ENCODE results near the gene CDC42BPG.

DNA sequence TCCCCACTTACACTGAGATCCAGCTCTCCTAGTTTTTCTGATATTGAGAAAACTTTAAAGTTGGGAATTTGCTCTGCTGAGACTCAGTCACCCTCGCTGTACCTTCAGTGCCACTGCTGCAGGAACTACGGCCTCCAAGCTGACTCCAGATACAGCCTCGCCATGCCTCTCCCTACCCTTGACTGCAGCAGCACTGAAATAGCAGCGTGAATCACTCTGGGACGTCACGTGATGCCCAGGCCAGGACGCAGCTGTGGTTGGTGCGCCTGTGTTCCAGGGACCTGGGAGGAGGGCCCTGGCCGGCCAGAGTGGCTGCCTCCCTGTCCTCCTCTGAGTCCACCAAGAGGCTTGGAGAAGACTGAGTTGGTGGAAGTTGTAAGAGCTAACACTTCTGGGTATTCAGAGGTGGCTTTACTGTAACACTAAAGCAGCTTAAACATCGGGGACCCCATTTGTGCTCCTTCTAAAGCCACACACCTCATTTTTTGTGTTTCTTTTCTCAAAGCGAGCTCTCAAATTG is 4.4 kb upstream of the STIP1 start:
- PRO-cap: bidirectional peak, plus-strand start at position 339 of the sequence, minus-strand start at position 184 of the sequence

- PRO-cap: no peak
Measured at GRCh38 chr11:64205536-64206061, 922 bp upstream of the FERMT3 start.

DNA sequence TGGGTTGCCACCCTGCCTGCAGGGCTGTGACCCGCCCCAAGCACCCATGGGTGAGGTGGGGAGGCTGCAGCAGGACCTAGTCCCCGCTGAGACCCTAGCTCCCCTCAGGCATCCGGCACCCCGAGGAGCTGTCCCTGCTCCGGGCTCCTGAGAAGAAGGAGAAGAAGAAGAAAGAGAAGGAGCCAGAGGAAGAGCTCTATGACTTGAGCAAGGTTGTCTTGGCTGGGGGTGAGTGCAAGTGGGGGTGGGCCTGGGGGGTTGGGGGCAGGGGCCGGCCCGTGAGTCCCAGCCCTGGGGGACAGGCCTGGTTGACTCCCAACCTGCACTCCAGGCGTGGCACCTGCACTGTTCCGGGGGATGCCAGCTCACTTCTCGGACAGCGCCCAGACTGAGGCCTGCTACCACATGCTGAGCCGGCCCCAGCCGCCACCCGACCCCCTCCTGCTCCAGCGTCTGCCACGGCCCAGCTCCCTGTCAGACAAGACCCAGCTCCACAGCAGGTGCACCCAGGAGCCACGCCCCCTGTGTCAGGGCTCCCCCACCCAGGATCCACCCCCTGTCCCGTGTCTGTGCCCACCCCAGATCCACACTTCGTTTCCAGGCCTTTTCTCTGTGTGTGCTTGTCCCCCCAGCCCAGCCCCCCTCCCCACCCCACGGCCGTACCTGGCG is 4.6 kb downstream of the FERMT3 start:
- PRO-cap: no peak

- PRO-cap: no peak
Measured at GRCh38 chr11:64314892-64315507, 2.4 kb downstream of the TRMT112 start.

- PRO-cap: unidirectional peak, minus-strand start at chr11:64342532; unidirectional peak, minus-strand start at chr11:64342613; unidirectional peak, minus-strand start at chr11:64342682
Measured at GRCh38 chr11:64342446-64343099, 2.6 kb downstream of the CCDC88B start.

- PRO-cap: no peak
Measured at GRCh38 chr11:64348323-64349125, 8.5 kb downstream of the CCDC88B start.

- PRO-cap: bidirectional peak, plus-strand start at chr11:64566794, minus-strand start at chr11:64566662
Measured at GRCh38 chr11:64566230-64567112, 10.7 kb downstream of the SLC22A11 start.

- PRO-cap: no peak
Measured at GRCh38 chr11:64637210-64637685, 46.2 kb downstream of the SLC22A12 start.

GRCh38 chr11:64760459-64760946 is 729 bp upstream of the PYGM start:
- PRO-cap: no peak

DNA sequence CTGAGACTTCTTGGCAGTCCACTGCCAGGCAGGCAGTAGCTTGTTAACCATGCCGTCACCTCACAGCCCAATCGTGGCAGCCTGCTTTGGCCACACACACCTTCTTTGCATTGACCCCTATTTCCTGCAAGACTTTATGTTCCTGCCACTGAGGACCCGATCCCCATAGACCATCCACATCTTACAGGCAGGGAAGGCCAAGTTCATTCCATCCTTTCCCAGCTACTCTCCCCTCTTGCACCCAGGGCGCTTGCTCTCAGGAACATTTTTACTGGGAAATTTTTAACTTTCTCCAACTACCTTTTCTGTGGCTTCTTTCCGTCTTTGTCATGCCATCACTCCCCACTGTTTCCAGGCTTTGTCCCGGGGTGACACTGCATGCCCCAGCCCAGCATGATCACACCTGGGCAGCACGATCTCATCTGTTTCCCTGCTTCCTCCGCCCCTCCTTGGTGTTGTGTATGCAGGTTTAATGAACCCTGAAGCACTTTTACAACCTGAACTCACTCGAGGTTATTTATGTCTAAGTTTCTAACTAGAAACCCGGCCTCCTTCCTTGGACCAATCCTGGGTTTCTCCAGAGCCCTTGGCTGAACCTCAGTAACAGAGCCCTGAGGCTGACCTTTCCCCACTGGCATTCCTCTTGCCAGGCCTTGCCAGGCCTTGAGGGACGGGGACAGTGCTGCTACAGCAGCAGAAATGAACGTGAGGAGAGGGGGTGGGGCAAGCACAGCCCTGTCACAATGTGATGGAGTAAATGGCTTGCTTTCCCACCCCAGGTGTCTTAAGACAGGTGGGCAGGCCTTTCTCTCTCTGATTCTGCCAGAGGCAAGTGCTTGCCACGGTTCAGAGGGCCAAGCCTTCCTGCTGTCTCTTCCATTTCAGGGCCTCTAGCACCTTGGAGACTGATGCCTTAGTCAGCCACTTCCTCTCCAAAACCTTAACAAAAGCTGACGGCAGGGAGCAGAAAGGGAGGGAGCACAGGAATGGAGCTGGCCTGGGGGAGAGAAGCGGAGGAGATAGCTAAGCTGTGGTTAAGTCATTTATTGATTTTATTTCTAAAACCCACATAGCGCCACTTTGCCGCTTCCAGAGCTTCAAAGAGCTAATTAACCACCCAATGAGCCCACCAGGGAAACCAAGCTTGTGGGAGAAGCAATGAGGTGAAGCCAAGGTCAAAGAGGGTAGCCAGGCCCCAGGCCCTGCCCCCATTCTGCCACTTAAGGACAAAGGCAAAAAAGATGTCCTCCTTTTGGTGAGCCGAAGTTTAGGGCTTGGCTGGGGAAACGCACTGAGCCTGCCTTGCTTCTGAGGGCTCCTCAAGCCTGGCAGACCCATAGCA is 3.1 kb upstream of the PYGM start:
- PRO-cap: no peak

DNA sequence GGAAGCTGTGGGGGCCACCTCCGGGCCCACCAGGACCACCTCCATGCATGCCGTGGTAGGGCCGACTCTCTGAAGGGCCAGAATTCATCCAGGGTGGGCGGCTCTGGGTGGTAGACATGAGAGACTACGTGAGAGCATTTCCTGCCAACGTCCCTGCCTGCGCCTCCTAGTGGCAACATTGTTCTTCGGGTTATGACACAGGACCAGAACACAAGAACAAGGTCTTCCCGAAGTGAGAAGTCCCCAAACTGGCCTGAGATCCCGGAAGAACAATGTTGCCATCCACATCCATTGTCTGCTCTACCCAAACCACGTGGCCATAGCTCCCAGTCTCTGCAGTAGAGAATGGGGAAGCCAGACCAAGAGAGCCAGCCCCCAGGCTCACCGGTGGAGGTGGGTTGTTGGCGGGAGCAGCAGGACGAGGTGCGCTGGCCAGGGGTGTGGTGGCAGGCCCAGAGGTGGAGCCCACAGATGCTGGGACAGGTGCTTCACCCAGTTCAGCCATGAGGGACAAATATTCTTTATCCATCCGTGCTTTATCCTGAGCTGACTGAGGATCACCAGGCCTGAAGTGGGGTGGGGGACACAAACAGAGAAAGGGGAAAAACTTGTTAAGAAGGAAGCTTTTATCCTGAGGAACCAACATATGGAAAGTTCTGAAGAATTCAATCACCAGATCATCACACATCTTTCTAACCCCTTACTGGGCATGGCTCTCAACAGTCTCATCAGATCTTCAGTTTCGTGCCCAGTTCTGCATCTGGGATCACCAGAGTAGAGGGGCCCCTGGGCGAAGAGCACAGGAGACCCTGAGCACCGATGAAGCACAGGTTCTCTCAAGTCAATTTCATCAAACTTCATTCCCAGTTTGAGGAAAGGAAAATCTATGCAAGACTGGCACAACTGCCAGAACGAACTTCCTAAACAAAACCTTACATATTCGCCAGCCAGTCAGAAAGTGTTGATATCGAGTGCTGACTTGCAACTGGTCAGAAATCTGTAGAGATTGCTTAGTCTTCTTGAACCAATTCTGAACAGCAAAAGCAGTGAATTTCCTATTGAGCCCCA is 8.3 kb upstream of the PYGM start:
- PRO-cap: no peak

GRCh38 chr11:64769879-64771119 is 8.0 kb downstream of the SF1 start:
- PRO-cap: no peak

GRCh38 chr11:64773954-64774336 is 4.4 kb downstream of the SF1 start:
- PRO-cap: no peak

- PRO-cap: no peak
Measured at GRCh38 chr11:64782661-64782926, 4.3 kb upstream of the SF1 start.

- PRO-cap: bidirectional peak, plus-strand start at chr11:64844857, minus-strand start at chr11:64844748
Measured at GRCh38 chr11:64843953-64845368, at the start of gene CDC42BPG. Gene CDC42BPG (minus strand): TSS chr11:64844653.

- PRO-cap: no peak
Measured at GRCh38 chr11:64868589-64869715, 9.5 kb downstream of the EHD1 start.

DNA sequence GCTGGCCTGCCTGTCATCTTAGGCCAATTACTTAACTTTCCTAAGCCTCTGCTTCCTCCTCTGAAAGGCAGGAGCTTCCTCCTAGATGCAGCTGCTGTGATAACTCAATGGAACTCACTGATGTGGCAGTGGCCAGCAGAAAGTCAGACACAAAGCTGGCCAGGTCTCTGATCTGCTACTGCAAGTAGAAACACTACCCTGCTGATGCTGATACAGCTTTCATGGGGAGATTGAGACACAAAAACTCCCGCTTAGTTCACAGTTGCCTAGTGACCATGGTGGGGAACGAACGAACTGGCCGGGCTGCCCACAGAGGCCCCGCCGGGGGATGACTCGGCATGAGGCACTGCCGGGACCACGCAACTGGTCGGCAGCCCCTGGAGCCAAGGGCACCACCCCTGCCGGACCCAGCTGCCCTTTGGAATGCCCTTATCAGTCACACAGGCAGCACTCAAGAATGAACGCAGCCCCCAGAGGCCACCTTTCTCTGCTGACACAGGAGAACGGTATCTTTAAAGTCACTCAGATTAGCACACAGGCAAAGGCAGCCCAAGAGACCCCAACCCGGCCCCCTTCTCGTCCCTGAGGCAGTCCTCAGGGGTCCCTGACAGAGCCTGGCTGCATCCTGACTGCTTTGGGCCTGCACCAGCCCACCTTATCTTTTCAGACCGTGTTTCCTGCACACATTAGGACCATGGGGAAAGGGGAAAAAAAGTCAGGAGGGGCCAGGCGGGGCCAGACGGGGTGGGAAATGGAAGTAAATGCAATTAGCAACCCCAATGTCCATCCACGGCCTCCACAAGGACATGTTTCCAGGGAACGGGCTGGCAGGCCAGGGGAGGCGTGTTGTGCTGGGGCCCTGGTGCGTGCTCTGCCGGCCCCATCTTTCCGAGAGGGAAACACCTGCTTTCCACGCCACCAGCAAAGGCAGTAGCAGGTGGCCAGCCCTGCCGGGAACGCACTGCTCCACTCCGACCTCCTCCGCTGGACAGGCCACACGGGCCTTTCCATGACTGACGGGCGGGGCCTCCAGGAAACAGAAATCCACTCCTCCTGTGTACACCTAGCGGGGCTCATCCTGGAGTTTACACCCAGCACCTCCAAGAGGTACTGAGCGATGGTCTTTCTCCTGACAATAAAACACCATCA is 7.7 kb downstream of the EHD1 start:
- PRO-cap: no peak

- PRO-cap: no peak
Measured at GRCh38 chr11:64872741-64873641, 5.4 kb downstream of the EHD1 start.

- PRO-cap: bidirectional peak, plus-strand start at chr11:64888091, minus-strand start at chr11:64888014
Measured at GRCh38 chr11:64887827-64888535, 9.6 kb upstream of the EHD1 start.

- PRO-cap: no peak
Measured at GRCh38 chr11:64900670-64901366, 16.2 kb downstream of the ATG2A start.